Epithelial cell of proximal tubule (primary cell): ENCODE results near the gene PLET1.

DNA sequence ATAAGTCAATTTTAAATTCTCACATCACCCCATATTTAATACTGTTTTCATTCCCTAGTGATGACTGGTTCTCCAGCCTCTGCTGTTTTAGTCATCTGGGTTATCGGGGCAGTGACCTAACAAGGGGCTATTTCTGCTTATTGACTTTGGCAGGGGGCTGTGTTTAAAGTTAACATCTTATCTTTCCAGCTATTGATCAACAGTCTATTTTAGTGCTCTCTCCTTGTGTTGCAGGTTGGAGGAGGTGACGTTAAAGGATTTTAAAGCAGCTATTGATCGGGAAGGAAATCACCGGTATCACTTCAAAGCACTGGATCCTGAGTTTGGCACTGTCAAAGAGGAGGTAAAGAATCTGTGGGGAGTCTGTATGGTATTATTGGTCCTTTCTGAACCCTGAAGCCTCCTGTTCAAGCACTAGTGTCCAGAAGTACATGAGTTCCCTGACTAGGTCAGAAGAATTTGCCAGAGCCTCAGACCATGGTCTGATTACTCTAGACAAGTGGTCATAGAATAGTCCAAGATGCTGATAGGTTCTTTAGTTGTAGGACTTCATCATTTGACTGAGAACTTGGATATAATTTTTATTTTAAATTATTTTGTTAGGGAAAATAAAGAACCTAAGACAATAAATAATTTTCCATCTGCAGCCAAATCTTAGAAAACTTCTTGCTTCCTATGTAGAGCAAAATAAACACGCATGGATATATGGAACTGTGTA is 7.5 kb upstream of the DLAT start:
- RAMPAGE, long total RNA = no peak
- RRBS = no CpG with 5 or more reads among the region's 5 CpGs

- RAMPAGE, long total RNA = no peak
- RRBS = no CpG with 5 or more reads among the region's 8 CpGs
Observed at GRCh38 chr11:112024117-112024620, 1.0 kb upstream of the DLAT start.

GRCh38 chr11:112025754-112026230 is 584 bp downstream of the DLAT start:
- RAMPAGE, long total RNA = no peak
- RRBS = no CpG with 5 or more reads among the region's 3 CpGs

DNA sequence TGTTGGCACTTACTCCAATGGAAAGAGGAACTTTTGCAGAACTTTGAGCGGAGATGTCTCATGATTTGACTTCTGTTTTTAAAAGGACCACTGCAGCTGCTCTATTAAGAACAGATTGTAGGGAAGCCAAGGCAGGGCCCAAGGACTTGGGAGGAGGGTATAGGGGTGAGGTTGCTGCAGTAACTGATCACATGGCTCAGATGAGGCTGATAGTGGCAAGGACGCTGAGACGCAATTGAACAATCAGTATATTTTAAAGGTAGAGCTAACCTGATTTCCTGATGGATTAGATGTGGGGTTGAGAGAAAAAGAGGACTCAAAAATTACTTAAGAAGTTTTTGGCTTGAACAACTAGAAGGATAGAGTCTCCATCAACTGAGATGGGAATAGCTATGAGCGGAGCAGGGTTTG is 34.1 kb downstream of the IL18 start:
- RAMPAGE, long total RNA = no peak
- RRBS = no CpG with 5 or more reads among the region's 4 CpGs

- RAMPAGE, long total RNA = no peak
- RRBS = no CpG with 5 or more reads among the region's 4 CpGs
Observed at GRCh38 chr11:112237270-112237593, 11.0 kb downstream of the PTS start.

- RAMPAGE, long total RNA = no peak
- RRBS = no CpG with 5 or more reads among the region's 3 CpGs
Observed at GRCh38 chr11:112260690-112261083, at the start of gene PLET1. Gene PLET1 (minus strand): TSS chr11:112260860.

GRCh38 chr11:112777157-112777935 is 183.9 kb upstream of the NCAM1 start:
- RAMPAGE, long total RNA = no peak
- RRBS = no CpG with 5 or more reads among the region's 17 CpGs

DNA sequence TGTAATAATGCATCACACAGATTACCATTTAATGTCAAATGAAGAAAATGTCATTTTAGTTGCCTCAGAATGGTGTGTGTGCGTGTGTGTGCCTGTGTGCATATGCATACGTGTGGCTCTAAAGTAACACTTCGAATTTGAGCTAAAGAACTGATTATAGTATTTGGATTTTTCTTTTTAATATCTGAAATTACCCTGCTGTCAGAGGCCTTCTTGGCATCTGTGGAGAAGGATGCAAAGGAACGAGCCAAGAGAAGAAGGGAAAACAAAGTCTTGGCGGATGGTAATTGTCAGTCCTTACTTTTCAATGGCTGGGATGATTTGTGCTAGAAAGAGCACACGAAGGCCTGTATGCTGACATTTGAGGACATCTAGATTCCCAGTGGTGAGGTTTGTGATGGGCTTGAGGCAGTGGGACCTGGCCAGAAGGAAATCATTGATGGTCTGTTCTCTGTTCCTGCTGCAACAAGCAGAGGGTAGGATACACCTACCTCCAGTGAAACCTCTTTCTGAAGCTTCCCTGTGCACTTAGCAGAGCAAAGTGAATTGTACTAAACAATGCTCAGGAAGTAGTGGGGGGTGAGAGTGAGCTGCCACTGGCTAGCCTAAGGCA is 10.1 kb downstream of the TTC12 start:
- RAMPAGE, long total RNA = no peak
- RRBS = no CpG with 5 or more reads among the region's 6 CpGs

DNA sequence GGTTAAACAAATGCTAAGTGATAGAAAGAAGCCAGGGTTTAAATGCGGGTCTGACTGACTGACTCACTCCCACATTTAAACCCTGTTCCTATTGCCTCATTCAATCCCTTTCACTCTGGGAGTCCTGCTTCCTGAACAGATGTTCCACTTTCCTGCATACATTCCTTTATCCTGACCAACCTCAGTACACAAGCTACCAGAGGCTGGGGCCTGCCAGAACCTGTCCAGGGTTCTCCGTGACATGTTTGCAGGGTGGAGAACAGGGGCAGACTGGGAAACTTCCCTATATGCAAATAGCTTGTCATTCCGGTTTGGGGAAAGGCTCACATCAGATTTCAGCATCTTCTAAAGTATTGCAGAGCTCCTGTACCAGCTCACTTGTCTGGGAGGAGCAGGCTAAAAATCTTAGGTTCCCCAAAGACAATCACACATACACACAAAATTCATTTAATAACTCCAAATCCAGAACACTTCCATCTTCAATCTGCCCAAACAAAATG is 3.0 kb upstream of the ANKK1 start:
- RAMPAGE, long total RNA = no peak
- RRBS = no CpG with 5 or more reads among the region's 3 CpGs

DNA sequence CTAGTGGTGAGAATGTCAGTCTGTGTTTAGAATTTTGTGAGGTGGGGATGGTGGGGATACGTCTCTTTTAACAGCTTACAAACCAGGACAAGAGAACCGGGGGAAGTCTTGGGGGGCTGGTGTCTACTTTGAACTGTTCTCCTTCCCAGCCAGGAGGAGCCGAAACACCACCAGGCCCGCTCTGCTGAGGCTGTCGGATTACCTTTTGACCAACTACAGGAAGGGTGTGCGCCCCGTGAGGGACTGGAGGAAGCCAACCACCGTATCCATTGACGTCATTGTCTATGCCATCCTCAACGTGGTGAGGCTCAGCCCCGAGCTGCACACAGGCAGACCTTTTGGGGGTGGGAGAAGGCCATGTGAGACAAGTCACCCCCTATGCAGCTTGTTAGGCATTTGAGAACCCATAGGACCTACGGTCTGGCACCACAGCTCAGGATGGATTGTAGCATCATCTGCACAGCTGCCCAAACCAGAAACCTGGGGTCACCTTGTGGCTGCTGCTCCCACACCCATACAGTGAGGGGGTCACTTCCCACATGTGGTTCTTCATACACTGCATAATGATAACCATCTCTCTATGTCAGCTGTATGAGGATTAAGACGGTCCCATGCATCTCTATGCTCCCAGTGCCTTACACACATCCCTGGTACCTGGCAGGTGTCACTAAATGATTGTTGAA is 2.9 kb downstream of the HTR3A start:
- RAMPAGE, long total RNA = no peak
- RRBS = no CpG with 5 or more reads among the region's 13 CpGs

GRCh38 chr11:114082266-114082703 is 22.8 kb downstream of the ZBTB16 start:
- RAMPAGE, long total RNA = no peak
- RRBS = no CpG with 5 or more reads among the region's 4 CpGs

GRCh38 chr11:114108999-114110335 is 50.0 kb downstream of the ZBTB16 start:
- RAMPAGE, long total RNA = no peak
- RRBS = no CpG with 5 or more reads among the region's 14 CpGs

DNA sequence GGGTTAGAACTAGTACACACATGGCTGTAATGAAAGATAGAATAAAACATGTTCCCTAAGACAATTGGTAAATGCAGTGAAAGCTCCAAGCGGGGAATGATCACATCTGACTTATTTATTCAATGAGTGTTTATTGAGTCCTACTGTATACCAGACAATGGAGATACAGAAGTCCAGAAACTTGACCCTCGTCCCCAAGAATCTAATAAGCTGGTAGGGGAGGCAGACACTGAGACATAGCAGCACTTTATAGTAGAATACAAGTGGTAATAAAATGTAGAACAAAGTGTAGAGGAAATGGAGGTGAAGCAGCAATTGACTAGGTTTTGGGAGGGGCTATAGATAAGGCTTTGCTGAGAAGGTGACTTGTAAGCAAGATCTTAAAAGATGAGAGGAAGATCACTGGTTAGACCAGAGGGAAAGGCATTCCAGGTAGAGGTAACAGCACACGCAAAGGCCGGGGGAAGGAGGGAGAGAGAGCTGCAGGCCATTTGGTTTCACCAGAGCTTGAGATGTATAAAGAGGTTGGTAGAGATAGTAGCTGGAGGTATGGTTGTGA is 57.3 kb downstream of the ZBTB16 start:
- RAMPAGE, long total RNA = no peak
- RRBS = no CpG with 5 or more reads among the region's 4 CpGs

GRCh38 chr11:114129096-114129631 is 69.7 kb downstream of the ZBTB16 start:
- RAMPAGE, long total RNA = no peak
- RRBS = no CpG with 5 or more reads among the region's 10 CpGs

DNA sequence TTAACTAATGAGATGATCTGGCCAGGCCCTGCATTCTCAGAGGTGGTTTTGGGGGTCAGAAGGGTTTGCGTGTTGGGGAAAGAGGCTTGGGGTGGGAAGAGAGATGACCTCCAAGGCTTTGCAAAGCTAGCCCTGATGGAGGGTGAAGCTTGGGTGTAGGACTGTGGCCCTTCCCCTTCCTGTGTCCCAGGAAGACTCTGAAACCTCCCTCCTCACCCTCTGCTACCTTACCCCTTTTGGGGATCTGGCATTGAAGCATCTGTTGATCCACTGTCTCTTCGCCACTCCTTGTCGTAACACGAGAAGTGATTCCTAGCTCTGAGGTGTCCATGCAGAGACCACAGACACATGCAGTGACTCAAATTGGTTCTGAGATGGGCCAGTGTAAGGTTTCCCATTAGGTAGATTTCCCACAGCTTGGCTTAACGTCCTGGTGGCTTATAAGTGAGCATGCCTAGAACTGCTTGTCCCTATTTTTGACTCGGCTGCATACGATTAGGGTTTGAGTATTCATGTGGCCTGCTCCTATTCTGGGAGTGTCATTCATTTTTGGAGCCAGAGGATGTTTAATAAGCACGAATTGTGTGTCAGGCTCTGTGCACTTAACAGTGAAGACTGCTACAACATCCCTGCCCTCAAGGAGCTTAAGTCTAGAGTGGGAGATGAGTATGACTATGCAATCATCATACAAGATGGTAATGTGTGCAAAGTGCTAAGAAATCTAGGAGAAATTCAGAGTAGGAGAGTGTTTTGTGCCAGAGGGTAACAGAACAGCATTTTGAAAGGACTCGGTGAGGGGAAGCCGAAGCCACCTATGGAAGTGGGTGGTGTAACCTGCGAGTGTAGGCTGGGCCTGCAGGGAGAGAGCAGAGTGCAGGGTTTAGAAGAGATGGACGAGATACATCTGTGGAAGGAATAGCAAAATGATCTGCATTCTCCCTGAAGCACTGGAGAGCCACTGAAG is 101.6 kb downstream of the ZBTB16 start:
- RAMPAGE, long total RNA = no peak
- RRBS = no CpG with 5 or more reads among the region's 12 CpGs

GRCh38 chr11:114168624-114169224 is 109.2 kb downstream of the ZBTB16 start:
- RAMPAGE, long total RNA = no peak
- RRBS = no CpG with 5 or more reads among the region's 4 CpGs

GRCh38 chr11:114170935-114172032 is 111.8 kb downstream of the ZBTB16 start:
- RAMPAGE, long total RNA = no peak
- RRBS = 5% methylated on average over 3 of the region's 21 CpGs

- RAMPAGE, long total RNA = no peak
- RRBS = no CpG with 5 or more reads among the region's 31 CpGs
Observed at GRCh38 chr11:114257435-114258647, 38.4 kb upstream of the NNMT start.

DNA sequence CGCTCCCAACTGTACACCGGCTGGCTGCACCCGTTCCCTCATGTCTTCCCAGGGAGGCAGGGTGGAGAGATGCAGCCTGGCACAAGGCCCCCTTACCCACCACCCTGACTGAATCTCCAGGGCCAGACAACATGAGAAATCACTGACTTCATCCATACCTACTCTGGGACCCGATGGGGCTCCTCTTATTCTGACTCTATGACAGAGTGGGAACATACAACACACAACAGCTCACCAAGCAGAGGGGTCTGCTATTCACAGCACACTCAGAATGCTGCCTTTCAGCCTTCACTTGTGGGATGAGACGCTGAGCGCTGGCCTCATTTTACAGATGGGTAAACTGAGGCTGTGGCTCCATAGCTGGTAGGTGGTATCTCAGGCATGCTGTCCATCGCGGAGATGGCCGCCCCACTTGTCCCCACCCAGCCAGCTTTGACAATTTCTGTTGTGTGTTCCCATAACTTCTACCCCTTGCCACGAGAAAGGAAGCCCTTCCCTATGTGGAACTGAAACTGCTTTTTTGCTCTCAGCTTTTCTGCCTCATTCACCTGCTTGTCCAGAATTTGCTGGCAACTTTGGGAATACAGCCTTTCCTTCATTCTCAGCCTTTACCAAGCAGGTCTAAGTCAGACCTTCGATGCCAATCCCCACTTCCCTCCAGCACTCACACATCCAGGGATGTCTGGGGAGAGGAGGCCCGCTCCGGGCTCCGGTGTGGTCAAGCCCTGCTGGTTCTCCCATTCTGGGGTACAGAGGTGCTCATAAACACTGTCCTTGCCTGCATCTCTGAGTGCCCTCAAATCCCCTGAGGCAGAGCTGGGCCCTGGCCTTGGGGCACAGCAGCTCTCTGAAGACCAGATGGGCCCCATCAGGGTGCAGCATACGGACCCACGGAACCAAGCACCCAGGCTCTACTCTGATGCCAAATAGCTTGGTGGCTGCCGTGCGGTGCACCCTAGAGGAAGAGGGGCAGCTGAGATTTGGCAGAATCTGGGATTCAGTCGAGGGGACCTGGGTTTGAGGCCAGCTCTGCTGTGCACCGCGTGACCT is 36.0 kb upstream of the NNMT start:
- RAMPAGE, long total RNA = no peak
- RRBS = no CpG with 5 or more reads among the region's 21 CpGs

DNA sequence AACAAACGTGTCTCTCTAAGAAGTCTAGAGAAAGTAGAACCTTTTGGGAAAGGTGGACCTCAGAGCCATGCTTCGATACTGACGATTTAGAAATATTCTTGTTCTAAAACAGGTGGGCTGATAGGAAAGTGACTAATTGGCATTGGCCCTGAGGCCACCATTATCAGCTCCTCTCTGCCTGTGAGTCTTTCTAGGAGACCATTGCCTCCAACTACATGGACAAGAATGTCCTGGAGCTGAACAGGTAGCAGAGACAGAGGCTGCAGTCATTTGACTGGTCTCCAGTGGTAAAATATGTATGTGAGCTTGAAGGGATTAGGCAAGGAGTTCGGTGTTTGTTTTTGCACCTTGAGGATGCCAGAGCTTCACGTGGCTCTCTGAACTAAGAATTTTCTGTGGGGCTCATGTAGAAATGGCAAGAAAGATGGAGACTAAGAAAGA is 22.0 kb upstream of the NNMT start:
- RAMPAGE, long total RNA = no peak
- RRBS = no CpG with 5 or more reads among the region's 5 CpGs